ENCODE measurements around the genes INSRR, PEAR1 and OR6Y1.

DNA sequence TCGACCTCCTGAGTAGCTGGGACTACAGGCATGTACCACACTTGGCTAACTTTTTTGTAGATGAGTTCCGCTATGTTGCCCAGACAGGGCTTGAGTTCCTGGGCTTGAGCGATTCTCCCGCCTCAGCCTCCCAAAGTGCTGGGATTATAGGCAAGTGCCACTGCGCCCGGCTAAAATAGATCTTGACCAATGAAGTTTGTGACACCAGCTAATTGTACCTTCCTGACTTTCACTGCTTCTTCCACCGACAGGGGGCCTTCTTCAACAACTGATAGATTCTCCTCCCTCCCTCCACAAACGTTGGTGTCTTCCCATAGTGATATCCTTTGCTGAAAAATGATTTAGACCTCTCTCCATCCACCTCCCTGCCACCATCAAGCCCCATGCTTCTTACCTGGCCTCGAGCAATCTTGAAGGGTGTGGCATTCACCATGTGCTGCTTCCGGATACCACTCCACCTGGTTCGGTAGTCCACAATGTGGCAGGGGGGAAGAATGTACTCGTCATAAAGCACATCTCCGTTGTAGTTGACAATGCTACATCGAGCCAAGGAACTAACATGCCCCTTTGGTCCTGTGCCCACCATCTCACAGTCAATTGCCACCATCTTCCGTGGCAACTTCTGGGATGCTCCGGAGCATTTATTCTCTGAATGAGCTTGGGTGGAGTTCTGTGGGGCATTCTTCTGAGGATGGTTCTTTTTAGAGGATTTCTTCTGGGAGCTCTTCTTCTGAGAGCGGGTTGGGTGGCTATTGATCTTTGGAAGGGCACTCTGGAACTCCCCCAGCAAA, 1.6 kb upstream of the METTL25B start:
- RRBS = no CpG with 5 or more reads among the region's 17 CpGs

DNA sequence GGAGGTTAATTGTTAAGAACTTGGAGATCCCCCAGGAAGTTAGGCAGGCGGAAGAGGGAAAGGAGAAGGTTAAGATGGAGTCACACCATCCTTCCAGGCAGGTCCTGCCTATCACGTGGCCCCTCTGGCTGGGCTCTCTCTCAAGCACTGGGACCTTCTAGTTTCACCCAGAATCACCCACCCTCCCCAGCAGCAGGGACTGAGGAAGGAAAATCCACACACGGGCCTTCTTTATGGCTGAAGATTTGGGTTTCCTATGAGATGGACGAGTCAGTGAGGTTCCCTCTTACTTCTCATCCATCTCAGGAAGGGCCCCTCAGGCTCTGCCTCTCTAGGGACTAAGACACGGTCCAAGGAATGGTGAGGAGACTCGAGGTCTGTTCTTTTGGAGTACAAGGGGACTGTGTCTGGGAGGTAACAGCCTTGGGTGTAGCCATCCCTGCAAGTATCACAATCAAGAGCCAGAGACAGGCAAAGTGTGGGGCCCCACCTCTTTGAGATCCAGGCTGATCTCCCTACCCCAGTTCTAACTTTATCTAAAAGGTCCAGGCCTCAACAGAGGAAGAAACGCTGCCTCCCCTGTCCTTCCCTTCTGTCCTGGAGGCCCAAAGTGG, 2.4 kb downstream of the HDGF start:
- RRBS = no CpG with 5 or more reads among the region's 7 CpGs

- RRBS = no CpG with 5 or more reads among the region's 3 CpGs
These were observed 3.7 kb upstream of the HDGF start for GRCh38 chr1:156755258-156755534.

GRCh38 chr1:156770580-156771461, 3.5 kb downstream of the PRCC start:
- RRBS = no CpG with 5 or more reads among the region's 6 CpGs

DNA sequence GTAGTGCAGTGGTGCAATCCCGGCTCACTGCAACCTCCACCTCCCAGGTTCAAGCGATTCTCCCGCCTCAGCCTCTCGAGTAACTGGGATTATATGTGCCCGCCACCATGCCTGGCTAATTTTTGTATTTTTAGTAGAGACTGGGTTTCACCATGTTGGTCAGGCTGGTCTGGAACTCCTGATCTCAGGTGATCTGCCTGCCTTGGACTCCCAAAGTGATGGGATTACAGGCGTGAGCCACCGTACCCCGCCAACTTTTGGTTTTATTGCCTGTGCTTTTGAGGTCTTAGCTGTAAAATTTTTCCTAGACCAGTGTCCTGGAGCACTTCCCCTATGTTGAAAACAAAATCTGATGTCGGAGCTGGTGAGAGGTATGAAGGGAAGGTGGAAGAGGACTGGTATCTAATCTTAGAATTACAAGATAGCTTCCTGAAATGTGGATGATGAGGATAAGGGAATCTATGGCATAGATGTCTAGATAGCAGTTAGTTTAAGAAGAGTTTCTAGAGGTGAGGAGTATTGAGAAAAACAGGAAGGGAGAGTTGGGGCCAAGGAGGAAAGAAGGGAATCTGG, 21.8 kb downstream of the PRCC start:
- RRBS = no CpG with 5 or more reads among the region's 9 CpGs

- RRBS = no CpG with 5 or more reads among the region's 8 CpGs
These were observed 12.9 kb downstream of the SH2D2A start for GRCh38 chr1:156803624-156804263.

DNA sequence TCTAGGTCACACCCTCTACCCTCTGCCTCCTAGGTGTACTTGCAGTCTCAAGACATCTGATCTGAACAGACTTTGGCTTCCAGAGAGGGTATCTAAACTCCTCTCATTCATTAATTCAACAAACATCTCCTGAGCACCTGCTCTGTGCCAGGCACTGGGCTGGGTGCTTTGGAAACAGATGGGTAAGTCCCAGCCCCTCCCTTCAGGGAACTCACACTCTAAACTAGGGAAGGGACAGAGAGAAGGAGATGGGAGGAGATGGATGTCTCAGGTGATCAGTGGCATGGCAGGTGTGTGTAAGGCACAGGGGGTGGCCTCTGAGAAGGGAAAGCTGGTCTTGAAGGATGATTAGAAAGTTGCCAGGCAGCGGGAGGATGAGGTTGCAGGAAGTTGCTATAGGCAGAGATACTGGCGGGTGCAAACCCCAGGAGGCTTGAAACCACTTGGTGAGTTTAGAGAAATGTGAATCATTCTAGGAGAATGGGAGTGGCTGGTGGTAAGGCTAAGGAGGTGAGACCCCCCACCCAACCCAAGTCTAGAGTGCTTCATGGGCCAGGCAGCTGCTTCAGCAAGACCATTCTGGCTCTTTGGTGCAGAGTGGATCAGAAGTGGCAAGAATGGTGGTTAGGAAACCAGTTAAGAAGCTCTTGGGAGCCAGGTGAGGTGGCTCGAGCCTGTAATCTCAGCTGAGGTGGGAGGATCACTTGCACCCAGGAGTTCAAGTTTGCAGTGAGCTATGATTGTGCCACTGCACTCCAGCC, 9.1 kb downstream of the SH2D2A start:
- RRBS = no CpG with 5 or more reads among the region's 3 CpGs

DNA sequence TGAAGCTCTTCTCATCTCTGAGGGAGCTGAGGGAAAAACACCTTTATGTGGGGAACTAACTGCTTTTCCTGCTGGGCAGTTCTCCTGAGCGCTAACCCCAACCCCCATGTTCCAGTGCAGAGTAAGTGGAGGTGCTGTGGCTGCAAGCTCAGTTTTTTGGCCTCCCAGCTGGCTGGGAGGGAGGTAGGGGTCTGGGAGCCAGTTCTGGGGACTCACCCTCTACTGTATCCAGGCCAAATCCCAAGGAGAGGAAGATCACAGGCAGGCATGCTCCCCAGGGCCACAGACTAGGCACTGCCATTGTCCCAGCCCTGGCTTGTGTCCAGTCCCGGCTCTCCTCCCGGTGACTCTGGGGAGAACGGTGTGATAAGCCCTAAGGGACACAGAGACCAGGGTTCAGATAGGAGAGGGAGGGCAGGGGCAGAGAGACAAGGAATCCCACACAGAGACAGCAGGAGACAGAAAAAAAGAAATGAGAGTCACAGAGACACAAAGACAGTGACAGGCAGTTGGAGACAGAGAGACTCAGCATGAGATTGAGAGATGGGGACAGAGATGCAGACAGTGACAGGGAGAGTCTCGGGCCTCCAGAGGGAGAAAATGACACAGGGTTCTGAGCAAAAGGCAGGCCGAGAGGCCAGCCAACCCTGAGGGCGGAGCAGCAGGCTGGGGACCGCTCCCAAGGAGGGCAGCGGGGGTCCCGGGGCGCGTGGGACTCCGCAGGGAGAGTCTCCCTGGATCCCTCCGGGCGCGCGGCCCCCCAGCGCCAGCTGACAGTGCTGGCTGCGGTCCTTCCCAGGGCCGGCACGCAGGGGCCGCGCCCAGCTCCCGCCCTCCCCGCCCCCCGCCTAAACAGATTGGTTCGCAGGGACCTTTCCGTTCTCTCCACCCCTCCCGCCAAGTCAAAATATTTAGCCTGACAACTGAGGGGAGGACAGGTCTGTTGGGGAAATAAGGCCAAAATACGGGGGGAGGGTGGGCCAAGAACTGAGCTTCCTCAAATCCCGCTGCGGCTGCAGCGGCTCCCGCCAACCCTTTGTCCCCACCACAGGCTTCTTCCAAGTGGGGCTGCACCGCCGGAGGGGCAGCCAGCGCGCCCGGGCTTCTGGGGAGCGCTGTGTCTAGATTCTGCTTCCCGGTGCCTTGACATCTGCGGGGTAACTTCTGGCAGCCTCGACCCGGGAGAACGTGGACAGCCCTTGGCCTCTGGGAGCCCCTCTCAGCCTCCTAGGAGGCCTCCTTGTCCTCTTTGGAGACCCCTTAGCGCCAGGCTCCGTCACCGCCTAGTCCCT, at the start of gene INSRR:
Gene INSRR (minus strand): TSS at position 797 of the 1,292 bp plus-strand sequence.
- RRBS = 6% methylated on average over 15 of the region's 48 CpGs

DNA sequence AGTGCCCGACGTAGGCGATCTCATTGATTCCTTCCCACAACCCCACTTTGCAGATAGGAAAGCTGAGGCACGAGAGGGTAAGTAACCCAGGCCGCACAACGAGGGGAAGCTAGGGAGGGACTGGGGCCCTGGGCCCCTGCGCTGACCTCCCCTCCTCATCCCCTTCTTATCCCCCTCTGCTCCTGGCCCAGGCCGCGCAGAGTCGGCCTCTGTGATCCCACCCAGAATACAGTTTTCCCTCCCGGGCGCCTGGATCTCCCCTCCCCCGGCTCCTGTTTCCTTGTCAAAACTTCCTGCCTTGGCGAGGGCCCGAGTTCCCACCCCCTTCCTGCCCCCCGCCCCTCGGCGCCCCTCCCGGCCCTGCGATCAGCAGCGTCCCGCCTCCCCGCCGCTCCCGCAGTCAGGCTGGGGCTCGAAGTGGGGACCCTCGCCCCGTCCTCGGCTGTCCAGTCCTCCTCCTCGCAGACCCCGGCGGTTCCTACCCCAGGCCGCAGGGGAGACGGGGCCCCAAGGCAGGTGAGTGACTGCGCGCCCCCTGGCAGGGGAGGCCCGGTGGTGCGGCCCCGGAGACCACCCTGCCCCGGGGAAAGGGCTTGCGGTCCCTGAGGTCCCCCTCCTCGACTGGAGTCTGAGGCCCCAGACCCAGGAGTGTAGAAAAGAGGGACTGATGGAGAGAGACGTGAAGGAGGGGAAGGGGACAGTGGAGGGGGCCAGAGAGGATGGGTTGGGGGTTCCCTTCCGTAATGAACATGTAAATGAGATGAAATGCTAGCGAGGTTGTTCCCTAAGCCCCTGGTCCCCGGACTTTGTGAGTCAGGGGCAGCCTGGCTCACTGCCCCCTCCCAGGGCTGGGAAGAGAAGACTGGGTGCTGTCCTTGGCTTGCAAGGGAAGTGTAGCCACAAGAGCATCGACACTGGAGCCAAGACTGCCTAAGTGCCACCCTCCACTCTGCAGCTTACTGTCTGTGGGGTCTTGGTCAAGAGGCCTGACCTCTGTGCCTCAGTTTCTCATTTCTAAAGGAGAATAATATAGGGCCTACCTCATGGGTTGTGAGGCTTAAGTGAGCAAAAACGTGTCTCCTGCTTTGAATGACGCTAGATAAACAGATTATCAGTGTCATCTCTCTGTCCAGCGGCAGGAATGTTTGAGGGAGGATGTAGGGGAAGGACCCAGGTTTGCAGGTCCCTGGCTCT, at the start of gene PEAR1:
Gene PEAR1 (plus strand): TSS at position 397 of the 1,194 bp plus-strand sequence.
- RRBS = 4% methylated on average over 12 of the region's 50 CpGs

GRCh38 chr1:156913211-156914094, 7.0 kb upstream of the LRRC71 start:
- RRBS = no CpG with 5 or more reads among the region's 23 CpGs

DNA sequence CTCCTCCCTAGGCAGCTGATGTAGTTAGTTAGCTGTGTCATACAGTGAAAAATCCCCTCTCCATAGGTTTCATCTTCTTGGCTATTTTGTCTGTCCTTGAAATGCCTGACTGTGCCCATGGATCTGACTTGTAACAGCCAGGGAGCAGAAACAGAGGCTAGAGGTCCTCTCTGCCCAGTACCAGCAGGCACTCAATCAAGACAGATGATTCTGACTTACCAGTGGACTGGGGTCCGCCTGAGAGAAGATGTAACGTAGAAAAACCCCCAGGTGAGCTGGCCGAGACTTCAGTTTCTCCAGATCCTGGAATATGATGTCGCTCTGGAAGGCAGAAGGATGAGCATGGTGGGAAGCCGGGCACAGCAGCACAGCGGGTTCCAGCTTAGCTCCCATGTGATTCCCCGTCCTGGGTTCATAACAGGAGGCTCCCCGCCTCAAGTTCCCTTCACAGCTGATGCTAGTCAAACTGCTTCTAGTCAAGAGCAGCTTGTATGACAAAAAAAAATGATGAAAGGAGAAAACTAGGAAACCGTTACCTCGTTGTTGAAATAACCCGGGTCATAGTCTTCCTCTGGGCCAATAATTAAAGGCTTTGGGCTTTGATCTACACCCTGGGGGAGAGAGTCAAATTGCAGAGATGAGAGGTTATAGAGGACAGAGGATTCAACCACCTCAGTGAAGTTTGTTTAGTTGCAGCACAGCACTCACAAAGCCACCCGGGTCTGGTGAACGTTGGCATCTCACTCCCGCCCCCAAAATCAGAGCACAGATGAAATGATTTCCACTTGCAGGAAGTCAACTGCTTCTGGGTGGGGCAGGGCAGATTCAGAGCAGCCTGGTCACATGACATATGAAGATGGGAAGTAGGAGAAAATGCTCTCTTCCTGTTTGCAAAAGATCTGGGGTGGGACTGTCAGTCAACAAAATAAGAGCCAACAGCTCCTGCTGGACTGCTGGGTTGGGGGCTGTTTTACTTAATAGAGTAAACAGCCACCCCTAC, 42.9 kb downstream of the LRRC71 start:
- RRBS = no CpG with 5 or more reads among the region's 14 CpGs

DNA sequence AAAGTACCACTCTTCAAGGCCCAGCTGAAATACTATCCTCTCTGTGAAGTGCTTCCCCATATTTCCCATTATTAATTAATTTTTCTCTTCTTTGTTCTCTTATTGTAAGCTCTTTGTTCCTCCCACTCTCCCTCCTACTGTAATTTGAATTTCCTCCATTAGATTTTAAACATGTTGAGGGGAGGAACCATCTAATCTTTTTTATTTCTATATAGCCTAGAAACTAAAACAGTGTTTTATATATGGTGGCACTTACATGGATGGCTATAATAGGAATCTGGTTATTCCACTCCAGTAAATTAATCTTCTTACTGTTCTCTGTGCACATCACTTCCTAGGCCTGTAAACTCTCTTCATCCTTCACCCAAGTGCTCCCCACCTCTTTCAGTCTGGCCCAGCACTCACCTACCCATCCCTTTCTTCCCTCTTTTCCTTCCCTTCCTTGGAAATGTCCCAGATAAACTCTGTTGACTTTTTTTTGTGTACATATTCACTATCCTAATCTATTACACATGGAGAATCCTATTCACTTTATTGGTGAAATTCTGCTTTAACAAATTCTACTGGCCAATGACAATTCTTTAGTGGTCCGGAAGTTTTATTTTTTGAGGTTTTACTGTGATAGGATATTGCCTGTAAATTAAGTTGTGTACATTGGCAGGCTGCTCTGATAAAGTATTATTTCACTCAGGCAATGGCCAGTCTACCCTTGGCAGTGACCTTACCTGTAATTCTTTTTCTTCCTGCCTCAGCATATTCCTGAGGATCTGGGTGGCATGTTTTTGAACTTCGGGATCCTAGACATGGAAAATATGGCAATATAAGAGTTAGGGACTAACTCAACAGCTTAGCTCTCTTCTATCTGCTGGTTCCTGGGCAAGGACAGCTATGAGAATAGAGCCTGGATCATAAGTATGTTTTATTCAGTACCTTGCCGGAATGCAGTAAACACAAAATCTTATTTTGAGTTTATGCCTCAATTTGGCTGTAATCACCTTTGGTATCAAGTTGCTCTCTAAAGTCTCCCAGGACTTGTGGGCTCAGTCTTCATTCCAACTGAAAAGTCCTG, 56.2 kb downstream of the LRRC71 start:
- RRBS = no CpG with 5 or more reads among the region's 3 CpGs

GRCh38 chr1:157046229-157046700, 723 bp upstream of the ARHGEF11 start:
- RRBS = no CpG with 5 or more reads among the region's 28 CpGs

GRCh38 chr1:157055698-157056109, 10.2 kb upstream of the ARHGEF11 start:
- RRBS = no CpG with 5 or more reads among the region's 5 CpGs

- RRBS = no CpG with 5 or more reads among the region's 7 CpGs
These were observed 26.4 kb upstream of the FCRL3 start for GRCh38 chr1:157726878-157727416.

DNA sequence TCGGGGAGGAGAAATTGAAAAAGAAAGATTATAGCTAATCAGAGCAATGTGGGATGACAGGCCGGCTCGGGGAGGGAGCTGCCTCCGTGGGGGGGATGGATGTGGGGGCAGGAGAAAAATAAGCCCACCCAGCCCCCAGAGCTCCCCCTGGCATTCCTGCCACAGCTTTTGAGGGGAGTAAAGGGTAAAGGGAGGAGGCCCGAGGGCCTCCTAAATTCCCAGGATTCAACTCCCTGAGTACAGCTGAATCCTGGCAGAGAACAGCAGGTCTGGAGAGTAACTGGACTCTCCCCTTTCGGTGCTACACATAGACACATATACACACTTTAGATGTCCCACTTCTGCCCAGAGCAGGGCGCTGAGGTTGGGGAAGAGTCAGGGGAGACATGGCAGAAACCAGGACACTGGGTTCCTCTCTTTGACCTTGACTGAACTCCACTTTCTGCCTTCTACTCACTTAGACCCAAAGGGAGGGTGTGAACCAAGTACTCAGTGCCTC, 3.0 kb downstream of the KIRREL1 start:
- RRBS = no CpG with 5 or more reads among the region's 7 CpGs

GRCh38 chr1:158123945-158124690, 4.0 kb downstream of the SMIM42 start:
- RRBS = no CpG with 5 or more reads among the region's 3 CpGs

- RRBS = no CpG with 5 or more reads among the region's 7 CpGs
These were observed 2.2 kb downstream of the CD1D start for GRCh38 chr1:158182774-158183355.

GRCh38 chr1:158554282-158554838, at the start of gene OR6Y1:
TSS of gene OR6Y1 (minus strand) at chr1:158554405.
- RRBS = no CpG with 5 or more reads among the region's 5 CpGs

- RRBS = no CpG with 5 or more reads among the region's 9 CpGs
These were observed 14.1 kb upstream of the VSIG8 start for GRCh38 chr1:159876605-159877007.

Measured in amniotic epithelial cell (primary cell).